Measurements from ENCODE around the genes KRBA2 and PIK3R6.

DNA sequence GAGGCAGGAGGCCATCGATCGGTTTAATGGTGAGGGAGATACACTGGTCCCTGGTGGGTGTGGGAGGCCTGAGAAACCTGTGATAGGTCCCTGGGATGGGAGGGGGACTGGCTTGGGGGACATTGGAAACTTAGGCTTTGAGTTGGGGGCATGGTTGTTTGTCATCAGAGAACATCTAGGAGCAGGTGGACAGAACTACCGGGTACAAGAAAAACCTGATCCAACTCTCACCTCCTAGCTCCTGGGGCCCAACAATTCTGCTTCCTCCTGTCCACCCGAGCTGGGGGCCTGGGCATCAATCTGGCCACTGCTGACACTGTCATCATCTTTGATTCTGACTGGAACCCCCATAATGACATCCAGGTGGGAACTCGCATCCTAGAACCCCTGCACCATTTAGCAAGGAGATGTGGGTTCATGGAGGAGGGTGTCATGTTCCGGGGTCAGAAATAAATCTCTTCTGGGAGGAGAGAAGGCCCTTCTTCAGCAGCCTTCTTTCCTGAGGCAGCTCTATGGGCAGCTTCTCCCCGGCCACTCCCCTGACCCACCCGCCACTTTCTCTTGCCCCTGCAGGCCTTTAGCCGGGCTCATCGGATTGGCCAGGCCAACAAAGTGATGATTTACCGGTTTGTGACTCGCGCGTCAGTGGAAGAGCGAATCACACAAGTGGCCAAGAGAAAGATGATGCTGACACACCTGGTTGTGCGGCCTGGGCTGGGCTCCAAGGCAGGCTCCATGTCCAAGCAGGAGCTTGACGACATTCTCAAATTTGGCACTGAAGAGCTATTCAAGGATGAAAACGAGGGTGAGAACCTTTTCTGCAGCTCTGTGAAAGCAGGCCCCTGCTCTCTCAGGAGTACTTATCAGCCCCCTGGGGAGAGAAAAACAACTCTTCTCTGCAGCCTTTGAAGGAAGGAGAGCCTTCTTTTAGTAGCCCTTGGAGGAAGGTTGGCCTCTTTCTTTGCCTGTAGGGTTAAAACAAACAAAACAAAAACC lies 13.1 kb downstream of the RNF227 start:
- PRO-cap, result no peak

GRCh38 chr17:7911668-7912297 lies 4.3 kb downstream of the RNF227 start:
- PRO-cap, result no peak

GRCh38 chr17:7951467-7952404 lies 19.7 kb downstream of the CNTROB start:
- PRO-cap, result no peak

DNA sequence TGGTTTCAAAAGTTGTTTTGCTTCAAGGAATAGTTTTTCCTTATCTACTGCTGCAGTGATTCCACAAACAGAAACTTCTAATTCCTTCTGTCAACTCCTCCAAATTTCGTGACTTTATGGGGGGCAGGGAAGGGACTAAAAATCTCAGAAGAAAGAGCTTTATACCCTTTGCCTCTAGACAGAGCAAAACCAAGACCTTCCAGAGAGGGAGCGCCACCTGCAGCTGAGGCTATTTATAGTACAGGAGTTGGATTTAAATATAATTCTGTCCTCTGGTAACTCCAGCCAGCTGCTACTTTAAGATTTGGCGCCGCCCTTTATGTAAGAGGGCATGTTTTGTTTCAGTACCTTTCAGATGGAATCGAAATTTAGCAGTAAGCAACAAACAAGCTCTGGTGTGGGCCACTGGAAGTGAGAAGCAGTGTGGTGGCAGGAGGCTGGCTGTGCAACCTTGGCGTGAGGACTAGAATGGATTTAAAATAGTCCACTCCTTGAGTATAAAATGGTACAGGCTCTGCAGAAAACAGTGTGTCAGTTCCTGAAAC lies 5.3 kb upstream of the GUCY2D start:
- PRO-cap, result no peak

DNA sequence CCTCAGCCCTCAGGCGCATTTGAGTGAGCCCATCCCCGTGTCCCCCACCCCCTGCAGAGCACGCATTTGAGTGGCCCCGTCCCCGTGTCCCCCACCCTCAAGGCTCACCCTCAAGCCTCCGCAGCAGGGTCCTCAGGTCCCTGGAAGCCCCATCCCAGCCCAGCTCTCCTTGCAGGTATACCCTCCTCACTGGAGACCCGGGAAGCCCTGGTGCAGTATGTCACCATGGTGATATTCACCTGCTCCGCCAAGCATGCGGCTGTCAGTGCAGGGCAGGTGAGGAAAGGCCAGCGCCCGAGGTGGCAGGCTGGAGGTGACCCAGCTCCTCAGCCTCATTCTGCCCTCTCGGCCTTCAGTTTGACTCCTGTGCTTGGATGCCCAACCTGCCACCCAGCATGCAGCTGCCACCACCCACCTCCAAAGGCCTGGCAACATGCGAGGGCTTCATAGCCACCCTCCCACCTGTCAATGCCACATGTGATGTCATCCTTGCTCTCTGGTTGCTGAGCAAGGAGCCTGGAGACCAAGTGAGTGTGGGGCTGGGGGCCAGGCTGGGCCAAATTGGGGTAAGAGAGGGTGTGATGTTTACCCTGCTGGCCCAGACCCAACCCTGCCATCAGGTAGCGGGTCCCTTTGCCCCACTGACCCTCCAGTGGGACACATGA lies 8.7 kb downstream of the ALOX15B start:
- PRO-cap, result no peak

DNA sequence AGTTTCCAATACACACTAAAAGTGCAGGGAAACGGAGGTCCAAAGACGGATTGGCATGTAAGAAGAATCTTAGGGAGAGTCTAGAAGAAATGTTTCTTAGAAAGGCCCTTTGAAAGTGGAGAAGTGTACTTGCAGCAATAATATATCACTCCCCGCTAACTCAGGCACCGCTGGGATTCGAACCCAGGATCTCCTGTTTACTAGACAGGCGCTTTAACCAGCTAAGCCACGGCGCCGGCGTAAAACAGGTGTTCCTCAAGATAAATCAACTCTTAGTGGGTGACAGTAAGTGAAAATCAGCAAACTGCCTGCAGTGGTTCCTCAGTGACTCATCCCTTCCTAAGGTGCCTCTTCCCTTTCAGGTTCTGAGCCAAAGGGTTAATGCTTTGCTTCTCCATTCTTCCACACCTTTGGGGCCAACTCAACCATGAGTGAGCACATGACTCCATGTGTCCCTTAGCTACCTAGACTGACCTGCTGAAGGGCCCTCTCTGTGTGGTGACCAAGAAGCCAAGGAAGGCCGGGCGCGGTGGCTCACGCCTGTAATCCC lies 12.8 kb downstream of the PER1 start:
- PRO-cap, result unidirectional peak, minus-strand start at position 239 of the sequence

- PRO-cap, result no peak
These were observed 3.6 kb upstream of the PER1 start for GRCh38 chr17:8155920-8155994.

DNA sequence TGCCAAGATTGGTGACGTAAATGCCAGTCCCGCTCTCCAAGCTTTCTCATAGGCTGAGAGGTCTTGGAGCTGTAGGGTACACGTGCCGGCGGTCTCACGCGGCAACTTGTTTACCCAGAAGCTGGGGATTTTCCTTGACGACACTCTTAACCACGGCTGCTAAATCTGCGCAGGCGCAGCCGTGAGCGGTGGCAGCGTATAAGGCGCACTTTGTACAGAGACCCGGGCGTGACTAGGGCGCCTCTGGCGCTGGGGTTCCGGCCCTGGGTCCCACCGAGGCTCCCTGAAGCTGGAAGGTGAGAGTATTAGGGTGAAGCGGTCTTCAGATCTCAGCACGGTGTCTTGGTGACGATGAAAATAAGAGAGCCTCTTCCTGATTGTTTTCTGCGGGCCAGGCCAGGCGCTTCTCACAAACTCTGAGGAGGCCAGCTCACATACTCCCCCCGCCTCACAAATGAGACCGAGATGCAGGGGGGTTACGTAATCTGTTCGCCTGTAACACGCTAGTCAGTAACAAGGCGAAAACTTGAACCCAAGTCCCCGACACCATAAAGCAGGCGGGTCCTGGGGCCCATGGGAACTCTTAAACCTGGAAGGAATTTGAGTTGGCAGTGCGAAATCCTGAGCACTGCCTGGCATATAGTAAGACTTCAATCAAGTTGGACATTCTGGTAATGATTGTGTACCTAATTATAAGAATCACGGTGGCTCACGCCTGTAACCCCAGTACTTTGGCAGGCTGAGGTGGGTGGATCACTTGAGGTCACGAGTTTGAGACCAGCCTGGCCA lies 4.6 kb upstream of the PER1 start:
- PRO-cap, result unidirectional peak, plus-strand start at position 208 of the sequence

- PRO-cap, result no peak
These were observed 2.2 kb downstream of the VAMP2 start for GRCh38 chr17:8160242-8161167.

DNA sequence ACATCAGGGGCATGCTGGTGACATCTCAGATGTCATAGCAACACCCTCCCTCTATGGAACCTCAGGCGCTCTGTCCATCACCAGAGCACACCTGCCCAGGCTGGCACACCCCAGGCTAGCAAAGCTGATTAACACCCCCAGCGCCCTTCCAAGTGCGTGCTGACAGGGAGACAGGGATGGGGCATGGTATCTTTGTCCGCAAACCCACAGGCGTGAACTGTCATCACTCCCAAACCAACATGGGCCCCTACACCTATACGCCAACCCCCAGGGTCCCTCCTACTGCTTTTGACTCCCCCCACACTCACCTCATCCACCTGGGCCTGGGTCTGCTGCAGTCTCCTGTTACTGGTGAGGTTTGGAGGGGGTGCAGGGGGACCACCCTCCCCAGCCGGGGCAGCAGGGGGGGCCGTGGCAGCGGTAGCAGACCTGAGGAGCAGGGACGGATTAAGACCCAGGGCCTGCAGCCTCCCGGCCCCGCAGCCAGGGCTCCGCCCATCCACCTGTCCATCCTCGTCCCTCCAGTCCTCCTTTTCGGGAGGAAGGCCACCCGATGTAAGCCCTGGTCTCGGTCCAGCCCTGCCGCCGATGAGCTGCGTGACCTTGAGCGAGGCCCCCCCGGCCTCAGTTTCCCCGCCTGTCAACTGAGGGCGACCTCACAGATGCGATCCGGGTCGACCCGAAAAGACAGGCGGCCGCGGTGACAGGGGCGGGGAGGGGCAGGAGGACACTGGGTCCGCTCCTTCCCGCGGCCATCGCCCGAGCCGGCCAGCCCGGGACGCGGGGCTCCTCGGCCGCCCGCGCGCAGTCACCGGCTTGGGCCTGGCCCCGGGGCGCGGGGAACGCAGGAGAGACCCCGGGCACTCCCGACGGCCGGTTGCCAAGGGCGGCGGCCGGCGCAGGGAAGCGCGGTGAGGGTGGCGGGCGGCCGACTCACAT lies 538 bp downstream of the VAMP2 start:
- PRO-cap, result no peak

DNA sequence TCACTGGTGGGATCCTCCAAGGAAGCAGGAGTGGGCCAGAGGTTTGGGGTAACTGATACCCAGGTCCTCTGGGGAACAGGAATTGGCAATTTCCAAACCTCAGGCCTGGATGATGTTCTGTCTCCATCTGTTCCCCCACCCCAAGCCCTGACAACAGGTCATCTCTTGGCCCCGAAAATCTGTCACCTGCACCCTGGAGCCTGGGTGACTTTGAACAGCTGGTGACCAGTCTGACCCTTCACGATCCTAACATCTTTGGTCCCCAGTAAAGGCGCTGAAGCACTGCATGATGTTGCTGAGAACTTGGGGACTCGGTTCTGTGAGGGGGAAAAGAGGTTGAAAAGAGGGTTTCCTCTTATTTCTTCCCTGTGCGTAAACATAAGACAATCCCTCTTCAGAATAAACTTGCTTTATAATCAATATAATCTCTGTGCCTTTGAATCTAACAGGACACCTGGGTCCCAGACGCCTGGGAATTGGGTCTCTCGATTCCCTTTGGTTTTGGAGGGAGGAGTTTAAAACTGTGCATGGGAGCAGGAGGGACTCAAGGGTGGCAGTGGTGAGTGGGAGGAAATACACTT lies 1.3 kb downstream of the RANGRF start:
- PRO-cap, result no peak

GRCh38 chr17:8376112-8377118 lies at the start of gene KRBA2:
TSS of gene KRBA2 (minus strand) at chr17:8376704.
- PRO-cap, result unidirectional peak, minus-strand start at chr17:8376620; unidirectional peak, minus-strand start at chr17:8376725

DNA sequence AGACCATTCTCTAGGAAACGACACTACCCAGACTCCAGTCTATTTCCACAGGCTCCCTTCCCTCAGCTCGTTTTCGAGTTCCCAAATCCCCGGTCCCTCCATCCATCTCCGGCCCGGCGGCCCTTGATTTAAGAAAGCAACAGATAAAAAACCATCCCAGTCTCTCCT lies 232 bp downstream of the RPL26 start:
- PRO-cap, result no peak

- PRO-cap, result no peak
These were observed 1.1 kb upstream of the RPL26 start for GRCh38 chr17:8384142-8384367.

DNA sequence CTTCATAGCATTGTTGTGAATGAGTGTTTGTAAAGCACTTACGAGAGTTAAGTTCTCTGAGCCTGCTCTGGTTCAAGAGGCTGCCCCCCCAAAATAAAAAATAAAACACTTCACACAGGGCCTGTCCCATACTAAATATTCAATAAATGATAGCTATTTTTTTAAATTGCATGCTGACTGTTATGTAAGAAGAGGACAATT lies 15.6 kb upstream of the NDEL1 start:
- PRO-cap, result no peak

DNA sequence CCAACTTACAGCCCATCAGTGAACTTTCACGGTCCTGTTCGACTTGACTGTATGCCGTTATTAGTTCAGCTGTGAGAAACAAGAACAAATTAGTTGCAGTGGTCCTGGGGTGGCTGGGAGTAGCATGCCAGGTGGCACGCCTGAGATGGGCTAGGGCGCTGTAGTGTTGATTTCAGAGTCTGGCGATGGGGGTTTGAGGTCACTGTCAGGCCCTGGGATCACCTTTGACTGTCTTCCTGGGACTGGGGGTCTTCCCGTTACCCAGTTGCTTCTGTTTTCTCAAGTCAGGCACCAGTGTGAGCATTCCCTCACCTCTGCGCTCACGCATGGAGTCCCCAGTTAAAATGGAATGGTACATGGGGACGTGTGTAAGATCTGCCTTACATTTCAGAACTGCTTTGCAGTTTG lies 27.8 kb downstream of the NDEL1 start:
- PRO-cap, result no peak

- PRO-cap, result no peak
These were observed 44.0 kb downstream of the NDEL1 start for GRCh38 chr17:8479678-8480148.

GRCh38 chr17:8621375-8621960 lies 9.1 kb downstream of the MYH10 start:
- PRO-cap, result no peak

GRCh38 chr17:8867563-8867863 lies at the start of gene PIK3R6:
TSS of gene PIK3R6 (minus strand) at chr17:8867674.
- PRO-cap, result no peak

DNA sequence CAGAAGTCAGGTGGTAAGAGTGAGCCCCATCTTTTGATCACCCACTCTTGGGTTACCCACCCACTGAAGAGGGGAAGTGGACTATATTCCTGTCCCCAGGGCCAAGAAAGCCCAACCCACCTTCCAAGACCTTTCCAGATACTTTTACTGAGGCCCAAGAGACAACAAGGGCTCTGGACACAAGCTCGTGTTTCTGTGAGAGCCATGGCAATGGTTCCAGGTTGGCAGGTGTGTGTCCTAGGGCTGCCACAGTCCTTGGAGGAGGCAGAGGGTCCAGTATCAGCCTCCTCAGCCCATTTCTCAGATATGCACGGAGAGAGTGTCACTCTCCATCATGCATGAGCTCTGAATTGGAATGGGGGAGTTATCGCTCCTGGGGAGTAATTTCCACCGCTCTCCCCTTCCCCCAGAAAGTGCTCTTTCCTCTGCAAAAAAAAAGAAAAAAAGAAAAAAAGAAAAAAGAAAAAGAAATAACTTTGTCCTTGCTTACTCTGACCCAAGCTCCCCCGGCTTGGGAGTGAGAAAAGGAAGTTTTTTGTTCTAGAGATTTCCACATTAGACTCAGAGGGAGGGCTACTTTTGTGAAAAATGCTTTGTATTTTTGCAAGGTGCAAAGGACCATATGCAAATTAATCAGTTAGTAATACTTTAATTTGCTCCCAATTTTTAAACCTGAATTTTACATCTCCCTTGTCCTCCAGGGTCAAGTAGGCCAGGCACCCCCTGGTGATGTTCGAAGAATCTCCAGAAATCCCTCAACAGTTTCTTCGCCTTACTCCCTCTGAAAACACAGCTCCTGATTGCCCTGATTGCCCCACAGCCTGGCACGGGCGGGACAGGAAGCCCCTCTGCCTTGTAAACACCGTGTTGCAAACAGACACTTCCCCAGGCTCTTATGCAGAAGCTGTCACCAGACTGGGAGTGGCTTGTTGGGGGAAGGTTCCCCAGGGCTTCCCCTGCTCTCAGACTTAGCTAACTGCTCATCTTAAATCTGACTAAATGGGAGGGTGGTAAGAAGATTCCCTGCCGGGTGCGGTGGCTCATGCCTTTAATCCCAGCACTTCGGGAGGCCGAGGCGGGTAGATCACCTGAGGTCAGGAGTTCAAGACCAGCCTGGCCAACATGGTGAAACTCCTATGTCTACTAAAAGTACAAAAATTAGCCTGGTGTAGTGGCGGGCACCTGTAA lies 11.5 kb downstream of the PIK3R5 start:
- PRO-cap, result no peak